PC-3 (cell line): ENCODE measurements around the gene OR1D5.

DNA sequence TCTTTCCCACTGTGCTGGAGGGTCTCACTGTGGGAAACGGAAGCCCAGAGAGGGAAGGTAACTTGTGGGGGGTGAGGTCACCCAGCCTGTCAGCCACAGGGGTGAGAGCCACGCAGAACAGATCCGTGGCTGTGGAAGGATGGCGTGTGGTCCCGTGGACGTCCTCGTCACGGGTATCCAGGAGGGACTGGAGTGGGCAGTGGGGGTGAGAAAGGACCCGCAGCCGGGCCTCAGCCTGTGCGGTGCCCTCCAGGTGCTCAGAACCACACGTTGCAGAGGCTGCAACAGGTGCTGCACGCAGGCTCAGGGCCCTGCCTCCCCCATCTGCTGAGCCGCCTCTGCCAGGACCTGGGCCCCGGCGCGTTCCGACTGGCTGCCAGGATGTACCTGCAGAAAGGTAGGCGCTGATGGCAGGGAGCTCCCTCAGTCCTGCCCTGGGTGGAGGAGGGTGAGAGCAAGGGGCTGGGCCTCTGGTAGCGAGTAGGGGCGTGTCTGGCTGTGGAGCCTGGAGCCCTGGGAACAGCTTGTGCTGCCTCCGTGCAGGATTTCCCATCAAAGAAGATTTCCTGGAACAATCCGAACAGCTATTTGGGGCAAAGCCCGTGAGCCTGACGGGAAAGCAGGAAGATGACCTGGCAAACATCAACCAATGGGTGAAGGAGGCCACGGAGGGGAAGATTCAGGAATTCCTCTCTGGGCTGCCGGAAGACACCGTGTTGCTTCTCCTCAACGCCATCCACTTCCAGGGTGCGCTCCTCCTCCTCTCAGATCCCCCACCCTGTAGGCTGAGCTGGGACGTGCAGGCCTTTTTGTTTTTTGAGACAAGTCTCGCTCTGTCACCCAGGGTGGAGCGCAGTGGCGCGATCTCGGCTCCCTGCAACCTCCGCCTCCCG, 4.3 kb downstream of the SERPINF2 start:
- RAMPAGE, long total RNA = no peak

DNA sequence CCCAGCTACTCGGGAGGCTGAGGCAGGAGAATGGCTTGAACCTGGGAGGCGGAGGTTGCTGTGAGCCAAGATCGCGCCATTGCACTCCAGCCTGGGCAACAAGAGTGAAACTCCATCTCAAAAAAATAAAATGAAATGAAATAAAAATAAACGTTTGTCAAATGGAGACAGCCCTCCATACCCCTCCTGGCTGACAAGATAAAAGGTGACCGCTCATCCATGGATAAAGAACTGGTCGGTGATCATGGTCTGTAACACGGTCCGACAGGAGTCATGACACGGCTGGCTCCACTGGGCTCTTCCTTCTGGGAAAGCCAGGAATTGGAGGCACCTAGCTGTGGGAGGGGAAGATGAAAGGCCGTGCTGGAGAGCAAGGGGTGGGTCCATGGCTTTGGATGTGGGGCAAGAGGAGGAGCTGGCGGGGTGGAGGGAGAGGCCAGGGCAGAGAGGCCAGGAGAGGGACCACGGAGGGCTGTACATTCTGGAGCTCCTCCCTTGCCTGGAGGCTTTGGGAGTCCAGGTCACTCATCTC, 13.9 kb downstream of the RTN4RL1 start:
- RAMPAGE, long total RNA = no peak

- RAMPAGE, long total RNA = no peak
Observed at GRCh38 chr17:2094941-2095638, 40.2 kb downstream of the HIC1 start.

DNA sequence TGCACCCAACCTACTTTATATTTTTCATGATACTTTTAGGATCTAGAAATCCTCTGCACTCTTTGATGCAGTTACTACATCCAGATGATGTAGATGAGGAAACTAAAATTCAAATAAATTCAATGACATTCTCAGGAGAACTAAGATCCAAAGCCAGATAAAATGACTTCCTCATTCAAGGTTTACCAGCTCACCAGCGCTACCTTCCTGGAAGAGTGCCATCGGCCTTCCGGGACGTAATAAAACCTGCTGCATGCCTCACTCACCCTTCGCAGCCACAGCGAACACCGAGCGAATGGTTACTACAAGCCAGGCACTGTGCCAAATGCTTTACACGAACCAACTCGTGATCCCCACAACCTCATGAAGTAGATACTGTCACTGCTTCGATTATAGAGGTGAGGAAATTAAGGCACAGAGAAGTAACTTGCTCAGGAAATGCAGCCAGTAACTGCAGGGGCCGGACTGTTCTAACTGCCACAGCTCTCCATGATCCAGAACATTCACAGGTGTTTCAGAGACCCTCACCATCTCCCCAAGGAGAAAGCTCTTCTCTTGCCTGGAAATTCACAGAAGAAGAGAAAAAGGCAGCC, 46.6 kb downstream of the HIC1 start:
- RAMPAGE, long total RNA = no peak

- RAMPAGE, long total RNA = no peak
Observed at GRCh38 chr17:2174587-2175567, 120.0 kb downstream of the HIC1 start.

DNA sequence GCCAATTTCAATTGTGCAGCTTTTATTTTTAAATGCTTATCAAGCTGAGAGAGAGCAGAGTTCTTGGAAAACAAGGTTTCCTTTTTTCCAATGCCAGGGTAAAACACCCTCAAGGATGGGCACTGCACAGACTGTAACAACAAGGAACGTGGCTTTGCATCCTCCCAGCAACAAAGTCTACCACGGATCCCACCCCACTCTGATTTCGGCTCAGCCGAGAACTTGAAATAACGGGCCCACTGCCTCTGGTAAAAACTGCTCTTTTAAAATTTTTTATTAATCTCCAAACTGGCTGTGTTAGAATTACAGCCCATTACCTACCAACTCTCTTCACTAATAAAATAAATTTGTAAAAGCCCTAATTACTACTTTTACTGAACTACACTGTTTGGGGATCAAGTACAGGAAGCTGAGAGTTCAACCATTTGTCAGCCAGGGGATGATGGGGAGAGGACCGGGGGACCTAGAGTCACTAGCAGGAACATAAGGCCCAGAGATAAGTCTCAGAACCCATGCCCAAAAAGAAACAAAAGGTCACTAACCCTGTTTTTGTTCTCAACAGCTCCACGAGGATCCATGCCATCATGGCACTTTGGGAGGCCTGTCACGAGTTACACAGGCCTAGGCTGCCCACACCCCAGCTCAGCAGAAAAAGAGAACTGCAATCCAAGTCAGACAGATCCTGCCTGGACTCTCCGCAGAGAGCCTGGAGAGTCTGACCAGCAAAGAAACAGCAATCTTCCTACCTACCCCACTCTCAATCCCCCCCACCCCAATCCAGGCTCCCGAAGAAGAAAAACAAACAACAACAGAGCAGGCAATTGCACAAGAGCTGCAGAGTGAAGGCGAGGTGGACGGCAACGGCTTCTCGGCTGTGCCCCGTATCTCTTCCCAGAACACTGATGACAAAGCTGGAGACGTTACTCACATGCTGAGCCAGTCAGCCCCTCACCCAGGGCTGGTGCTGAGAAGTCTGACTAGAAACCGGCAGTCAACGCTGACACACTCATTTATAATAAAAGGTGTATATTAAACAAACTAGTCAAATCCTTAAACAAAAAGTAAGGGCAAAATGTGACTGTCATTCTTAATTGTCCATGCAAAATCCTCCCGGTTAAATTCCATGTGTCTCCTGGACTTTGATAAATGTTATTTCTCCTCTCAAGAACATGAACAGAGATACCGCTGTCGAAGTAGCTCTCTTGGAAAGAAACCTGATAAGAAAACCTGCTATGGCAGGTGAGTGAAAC, 89.6 kb downstream of the SMG6 start:
- RAMPAGE, long total RNA = no peak

DNA sequence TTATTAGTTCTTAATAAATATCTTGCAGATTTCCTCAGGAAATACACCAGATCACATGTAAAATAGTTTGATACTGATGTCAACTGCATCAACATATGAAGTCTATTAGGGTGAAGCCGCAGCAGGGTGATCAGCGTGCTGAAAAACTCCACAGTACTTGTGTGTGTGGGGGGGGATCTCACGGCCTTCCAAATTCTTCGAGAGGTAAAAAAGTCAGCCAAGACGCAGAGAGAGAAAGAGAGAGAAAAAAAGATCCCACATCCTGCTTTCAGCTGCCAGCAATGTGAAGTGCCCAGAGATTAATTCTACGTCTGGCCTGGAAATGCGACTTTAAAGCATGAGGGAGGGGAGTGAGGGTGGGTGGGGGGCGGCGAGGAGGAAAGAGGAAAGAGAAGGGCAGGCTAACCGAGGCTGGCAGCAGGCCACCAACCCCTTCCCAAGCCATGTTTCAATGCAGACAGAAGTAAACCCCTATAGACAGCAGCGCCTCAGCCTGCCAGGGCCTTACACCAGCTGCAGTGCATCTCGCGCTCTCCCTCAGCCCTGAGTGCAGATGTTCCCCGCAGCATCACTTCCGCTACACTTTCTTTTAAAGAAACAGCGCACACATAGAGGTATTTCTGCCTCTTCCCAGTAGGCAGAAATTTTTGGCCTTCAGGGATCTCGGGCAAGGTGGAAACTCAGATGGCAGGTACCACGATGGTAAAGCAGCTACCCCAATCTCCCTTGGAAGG, 87.9 kb downstream of the SMG6 start:
- RAMPAGE, long total RNA = no peak

- RAMPAGE, long total RNA = no peak
Observed at GRCh38 chr17:2329034-2329687, 7.1 kb downstream of the TSR1 start.

DNA sequence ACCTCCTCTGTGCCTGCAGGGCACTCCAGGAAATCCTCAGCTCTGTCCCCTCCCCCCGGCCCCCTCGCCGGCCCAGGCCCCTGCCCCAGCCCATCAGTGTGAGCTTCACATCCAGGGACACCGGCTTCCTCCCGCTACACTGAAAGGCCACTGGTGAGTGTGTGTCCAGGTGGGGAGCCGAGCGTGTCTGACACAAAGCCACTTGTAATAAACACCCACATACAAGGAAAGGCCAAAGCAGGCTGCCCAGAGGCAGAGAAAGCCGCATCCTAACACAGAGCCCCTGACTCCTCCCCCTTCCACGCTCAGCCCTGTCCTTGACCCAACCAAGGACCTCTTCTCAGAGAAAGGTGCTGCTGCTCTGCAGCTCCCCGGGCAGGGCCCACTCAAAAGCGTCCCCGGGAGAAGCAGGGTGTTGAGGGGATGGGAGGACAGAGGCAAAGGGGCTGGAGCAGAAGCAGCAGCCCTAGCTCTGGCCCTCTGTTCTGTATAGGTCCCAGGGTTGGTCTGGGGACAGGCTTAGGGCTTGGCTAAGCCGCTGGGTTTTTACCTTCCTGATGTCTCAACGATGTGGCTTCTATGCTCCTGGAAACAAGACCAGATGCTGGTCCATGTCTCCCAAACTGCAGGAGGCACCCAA, 15.5 kb downstream of the MNT start:
- RAMPAGE, long total RNA = no peak

DNA sequence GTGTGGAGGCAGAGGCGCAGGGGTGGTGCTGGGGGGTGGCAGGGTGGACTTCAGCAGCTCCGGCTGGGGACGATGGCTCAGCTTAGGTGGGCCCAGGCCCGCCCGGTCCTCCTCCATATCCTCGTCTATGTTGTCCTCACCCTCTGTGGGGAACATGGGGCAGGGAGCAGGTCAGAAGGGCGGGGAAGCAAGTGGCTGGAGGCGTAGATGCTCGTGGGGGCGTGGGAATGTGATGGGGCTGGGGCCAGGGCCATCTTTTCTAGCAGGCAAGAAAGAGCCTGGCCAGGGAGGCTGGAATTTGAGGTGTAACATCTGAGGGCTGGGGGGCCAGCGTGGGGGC, 13.4 kb downstream of the MNT start:
- RAMPAGE, long total RNA = no peak

GRCh38 chr17:2435787-2436320, 35.0 kb upstream of the MNT start:
- RAMPAGE, long total RNA = no peak

DNA sequence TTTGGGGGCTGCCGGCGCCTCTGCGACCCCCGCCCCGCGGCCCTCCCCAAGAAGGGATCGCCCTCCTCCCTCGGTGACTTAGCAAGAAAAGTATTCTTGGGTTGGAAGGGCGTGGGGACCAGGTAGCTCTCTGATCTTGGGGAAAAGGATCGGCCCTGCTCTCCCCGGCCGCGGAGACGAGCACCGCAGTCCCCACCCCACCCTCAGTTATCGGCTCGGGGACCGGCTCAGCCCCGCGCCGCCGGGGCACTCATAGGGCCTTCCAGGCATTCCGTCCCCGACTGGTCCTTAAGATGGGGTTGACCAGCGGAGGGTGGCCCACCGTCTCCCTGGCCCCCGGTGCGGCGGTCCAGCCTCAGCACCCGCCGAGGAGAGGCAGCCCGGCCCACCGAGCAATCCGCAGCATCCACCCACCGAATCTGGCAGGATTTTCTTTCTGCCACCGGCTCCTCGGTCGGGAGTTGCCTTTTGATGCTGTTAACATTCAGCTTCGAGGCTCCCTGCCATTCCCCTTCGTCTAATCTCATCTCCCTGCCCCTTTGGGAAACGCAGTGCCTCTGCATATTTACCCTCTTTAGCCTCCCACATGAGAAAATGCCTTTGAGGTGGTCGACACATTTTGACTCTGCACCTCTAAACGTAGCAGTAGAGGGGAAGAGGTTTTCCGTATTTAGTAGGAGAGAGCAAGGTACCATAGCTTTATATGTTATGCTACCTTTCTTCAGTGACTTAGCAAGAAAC, 989 bp downstream of the PAFAH1B1 start:
- RAMPAGE, long total RNA = no peak

DNA sequence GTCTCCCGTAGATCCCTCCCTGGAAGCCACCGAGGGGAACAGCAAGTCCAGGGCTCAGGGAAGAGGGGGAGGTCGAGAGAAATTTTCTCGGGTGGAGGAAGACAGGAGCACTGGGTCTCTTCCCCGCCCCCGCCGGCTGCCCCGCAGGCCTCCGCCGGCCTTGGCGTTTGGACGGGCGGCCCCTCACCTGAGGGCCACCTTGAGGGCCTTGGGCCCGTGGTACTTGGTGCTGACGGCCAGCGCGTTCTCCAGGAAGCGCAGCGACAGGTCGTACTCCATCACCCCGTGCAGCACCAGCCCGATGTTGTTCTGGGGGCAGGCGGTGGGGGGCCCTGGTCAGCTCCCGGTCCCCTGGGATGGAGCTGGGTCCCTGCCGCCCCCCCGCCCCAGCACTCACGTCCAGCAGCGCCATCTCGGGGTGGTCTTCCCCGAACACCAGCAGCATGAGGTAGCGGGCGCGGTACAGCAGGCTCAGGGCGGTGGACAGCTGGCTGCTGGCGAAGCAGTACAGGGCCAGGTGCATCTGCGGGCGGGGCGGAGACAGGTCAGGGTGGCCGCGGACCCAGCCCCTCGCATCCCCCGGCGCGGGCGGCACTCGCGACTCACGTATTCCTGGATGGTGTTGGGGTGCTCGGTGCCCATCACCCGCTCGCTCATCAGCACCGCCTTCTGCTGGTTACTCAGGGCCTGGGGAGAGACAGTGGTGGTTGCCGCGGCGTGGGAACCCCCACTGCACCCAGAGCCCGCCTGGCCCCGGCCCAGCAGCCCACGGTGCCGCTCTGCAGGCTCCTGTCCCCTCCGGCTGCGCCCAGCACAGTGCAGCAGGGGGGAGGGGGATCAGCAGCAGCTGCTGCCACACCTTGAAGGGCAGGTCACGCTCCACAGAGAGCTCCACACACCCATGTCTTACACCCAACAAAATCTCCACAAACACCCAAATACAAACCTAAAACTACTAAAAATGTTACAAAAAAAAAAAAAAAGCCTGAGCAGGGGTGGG, 19.1 kb downstream of the CLUH start:
- RAMPAGE, long total RNA = no peak

GRCh38 chr17:2776442-2777276, 19.6 kb upstream of the RAP1GAP2 start:
- RAMPAGE, long total RNA = no peak

GRCh38 chr17:2854327-2854743, 58.1 kb downstream of the RAP1GAP2 start:
- RAMPAGE, long total RNA = no peak

- RAMPAGE, long total RNA = no peak
Observed at GRCh38 chr17:2903480-2903941, 107.3 kb downstream of the RAP1GAP2 start.

DNA sequence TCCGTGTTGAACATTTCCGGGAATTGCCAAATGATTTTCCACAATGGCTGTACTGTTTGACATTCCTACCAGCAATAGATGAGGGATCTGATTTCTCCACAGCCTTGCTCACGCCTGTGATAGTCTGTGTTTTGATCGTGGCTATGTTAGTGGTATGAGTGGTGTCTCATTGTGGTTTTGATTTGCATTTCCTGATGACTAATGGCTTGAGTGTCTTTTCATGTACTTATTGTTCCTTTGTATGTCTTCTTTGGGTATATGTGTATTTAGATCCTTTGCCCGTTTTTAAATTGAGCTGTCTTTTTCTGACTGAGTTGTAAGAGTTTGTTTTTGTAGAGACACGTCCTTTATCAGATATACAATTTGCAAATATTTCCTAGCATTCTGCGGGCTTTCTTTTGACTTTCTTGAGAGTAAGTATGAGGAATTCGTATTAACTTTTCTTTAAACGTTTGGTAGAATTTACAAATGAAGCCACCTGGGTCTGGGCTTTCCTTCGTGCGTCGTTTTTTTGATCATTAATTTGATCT, 108.2 kb downstream of the OR1D5 start:
- RAMPAGE, long total RNA = no peak

DNA sequence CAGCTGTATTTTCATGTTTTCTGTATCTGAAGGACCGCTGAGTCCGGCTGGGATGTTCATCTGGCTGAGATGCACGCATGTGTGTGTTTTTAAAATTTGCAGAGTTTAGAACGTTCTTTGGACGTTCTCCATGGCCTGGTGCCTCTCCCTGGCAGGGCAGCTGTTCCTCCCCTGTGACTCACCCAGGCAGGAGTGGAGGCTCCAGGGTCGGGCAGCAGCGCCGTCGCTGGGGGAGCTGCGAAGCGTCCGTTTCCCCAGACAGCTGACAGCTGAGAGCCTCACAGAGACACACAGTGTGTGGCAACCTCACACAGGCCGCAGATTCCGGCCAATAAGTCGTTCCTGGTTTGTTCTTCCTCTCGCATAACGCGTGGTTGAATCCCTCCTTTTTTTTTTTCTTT, 80.6 kb downstream of the OR1D5 start:
- RAMPAGE, long total RNA = no peak

DNA sequence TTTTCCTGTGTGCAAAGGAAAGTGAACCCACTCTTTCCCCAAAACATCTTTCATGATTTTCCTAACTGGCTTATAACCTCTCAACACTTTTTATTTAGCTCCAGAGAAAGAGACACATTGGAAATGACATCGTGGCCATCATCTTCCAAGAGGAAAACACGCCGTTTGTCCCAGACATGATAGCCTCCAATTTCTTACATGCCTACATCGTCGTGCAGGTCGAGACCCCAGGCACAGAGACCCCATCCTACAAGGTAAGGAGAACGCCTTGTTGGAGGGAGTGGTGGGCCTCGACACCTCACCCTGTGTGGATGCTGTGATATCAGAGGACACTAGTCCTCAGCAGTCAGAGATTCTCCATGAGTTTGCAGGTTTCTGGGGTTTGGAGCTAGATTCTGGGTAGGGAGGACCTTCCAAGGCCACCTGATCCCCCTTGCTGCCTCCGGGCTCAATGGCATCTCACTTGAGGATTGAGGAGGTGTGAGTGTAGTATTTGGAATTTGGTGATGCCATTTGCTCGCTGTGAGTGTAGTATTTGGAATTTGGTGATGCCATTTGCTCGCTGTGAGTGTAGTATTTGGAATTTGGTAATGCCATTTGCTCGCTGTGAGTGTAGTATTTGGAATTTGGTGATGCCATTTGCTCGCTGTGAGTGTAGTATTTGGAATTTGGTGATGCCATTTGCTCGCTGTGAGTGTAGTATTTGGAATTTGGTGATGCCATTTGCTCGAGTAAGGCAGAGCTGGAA, 65.1 kb downstream of the OR1D5 start:
- RAMPAGE, long total RNA = no peak

DNA sequence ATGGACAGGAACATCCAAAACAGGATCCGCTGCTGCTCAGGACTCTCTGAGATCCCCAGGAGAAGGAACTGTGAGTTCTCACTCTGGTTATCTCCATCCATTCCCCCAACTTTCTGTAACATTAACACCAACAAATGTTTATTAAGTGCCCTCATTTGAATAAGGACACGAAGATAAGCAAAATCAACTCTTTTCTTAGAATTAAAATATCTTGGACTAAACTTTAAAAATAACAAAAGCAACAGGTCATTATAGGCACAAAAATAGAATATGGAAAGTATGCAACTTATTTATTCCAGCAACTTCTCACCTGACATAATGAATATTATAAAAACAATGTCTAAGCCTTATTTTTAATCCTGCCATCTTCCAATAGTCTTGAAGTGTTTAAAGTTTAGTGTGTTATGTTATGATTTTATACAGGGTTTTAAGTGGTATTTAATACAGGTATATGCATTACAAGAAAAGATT, at the start of gene OR1D5:
Gene OR1D5, minus strand, starts transcription at position 101 of the 471 bp plus-strand sequence.
- RAMPAGE, long total RNA = no peak